Daoy (cell line): ENCODE data around the gene SCUBE2.

GRCh38 chr11:8719732-8720204, 37.2 kb downstream of the RPL27A start:
- RAMPAGE, long total RNA: no peak

- RAMPAGE, long total RNA: no peak
Measured at GRCh38 chr11:8720910-8722334, 38.8 kb downstream of the RPL27A start.

DNA sequence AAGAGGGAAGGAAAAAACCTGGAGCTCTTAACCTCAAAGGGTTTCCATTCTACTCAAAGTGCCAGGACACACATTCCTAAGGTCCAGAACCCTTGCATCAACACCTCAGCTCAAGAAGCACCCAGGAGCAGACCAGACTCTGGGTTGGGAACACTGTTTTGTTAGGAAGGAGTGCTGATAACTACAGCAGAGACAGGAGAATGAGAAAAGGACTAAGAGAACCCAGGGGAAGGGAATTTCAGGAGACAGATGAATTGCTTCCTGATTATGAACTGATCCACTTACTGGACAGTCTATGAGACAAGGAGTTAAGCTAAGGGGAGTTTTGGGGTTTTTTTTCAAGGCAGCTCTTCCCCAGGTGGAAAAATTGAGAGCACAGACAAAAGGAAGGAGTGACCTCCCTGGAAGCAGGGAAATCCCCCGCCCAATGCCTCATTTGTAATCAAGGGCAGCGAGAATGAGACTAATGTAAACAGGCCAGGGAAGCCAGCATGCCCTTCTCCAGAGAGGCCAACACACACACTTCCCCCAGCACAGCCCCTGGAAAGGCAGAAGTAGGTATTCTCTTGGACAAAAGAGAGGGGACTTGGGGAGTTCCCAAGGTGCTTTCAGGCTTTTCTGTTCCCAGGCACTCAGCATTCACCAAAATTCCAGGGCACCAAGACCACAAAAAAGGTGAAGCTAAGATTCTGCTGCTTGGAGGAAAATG, 29.3 kb upstream of the DENND2B start:
- RAMPAGE, long total RNA: no peak

GRCh38 chr11:9051303-9051707, 40.1 kb downstream of the SCUBE2 start:
- RAMPAGE, long total RNA: no peak

- RAMPAGE, long total RNA: no peak
Measured at GRCh38 chr11:9090609-9092069, at the start of gene SCUBE2. Gene SCUBE2 (minus strand): TSS chr11:9091599.

- RAMPAGE, long total RNA: no peak
Measured at GRCh38 chr11:9185668-9186276, 79.4 kb downstream of the DENND5A start.

DNA sequence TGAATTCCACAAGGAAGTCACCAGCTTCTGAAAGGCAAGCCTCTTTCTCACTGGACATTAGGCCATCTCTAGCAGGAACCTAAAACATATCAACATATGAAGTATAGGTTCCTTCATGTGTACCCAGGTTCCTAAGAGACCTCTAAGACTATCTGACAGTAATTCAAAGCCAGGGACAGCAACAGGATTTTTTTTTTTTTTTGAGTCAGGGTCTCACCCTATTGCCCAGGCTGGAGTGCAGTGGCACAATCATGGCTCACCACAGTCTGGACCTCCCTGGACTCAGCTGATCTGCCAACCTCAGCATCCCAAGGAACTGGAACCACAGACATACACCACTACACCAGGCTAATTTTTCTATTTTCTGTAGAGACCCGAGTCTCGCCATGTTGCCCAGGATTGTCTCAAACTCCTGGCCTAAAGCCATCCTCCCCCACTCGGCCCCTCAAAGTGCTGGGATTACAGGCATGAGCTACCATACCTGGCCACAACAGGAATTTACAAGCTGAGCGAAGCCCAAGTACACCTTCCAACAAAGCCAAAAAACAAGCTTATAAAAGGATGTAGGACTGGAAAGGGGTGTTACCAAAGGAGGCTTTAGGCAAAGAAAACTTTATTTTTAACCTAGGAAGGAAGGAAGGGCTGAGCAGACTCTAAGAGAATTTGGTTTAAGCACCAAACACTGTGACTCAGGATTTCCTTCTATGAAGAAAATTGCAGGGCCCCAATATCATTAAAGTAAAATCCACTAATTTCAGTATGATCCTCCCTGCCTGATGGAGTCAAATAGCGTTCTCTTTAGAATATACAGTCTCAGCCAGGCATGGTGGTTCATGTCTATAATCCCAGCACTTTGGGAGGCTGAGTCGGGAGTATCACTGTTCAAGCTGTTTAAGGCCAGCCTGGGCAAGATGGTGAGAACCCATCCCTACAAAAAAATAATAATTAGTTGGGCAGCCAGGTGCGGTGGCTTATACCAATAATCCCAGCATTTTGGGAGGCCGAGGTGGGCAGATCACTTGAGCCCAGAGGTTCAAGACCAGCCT, 12.2 kb downstream of the DENND5A start:
- RAMPAGE, long total RNA: no peak

DNA sequence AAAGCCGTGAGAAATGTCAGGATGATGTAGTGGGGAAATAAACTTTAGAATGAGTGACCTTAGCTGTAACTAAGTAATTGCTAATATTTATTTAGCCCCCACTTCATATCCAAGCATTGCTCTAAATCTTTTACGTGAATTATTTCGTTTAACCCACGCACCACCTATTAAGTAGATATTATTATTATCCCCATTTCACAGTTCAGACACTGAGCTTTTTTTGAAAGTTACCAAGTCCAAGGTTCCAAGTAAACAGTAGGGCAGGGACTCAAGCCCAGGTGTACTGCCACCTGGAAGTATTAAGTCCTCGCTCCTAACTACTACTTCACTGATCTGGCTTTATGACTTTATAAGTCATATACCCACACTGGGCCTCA, 812 bp downstream of the TMEM41B start:
- RAMPAGE, long total RNA: no peak

- RAMPAGE, long total RNA: no peak
Measured at GRCh38 chr11:9459361-9459712, 1.5 kb upstream of the ZNF143 start.

DNA sequence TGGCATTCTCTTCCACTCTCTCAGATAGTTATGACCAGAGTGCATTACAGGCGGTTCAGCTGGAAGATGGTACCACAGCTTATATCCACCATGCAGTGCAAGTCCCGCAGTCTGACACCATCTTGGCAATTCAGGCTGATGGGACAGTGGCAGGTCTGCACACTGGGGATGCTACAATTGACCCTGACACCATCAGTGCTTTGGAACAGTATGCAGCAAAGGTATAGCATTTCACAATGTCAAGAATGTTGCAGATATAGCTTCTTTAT, 17.5 kb downstream of the ZNF143 start:
- RAMPAGE, long total RNA: no peak

- RAMPAGE, long total RNA: no peak
Measured at GRCh38 chr11:9535449-9535838, 38.0 kb upstream of the WEE1 start.

- RAMPAGE, long total RNA: no peak
Measured at GRCh38 chr11:9570136-9570513, 3.3 kb upstream of the WEE1 start.

GRCh38 chr11:9575718-9576443, 2.4 kb downstream of the WEE1 start:
- RAMPAGE, long total RNA: no peak

DNA sequence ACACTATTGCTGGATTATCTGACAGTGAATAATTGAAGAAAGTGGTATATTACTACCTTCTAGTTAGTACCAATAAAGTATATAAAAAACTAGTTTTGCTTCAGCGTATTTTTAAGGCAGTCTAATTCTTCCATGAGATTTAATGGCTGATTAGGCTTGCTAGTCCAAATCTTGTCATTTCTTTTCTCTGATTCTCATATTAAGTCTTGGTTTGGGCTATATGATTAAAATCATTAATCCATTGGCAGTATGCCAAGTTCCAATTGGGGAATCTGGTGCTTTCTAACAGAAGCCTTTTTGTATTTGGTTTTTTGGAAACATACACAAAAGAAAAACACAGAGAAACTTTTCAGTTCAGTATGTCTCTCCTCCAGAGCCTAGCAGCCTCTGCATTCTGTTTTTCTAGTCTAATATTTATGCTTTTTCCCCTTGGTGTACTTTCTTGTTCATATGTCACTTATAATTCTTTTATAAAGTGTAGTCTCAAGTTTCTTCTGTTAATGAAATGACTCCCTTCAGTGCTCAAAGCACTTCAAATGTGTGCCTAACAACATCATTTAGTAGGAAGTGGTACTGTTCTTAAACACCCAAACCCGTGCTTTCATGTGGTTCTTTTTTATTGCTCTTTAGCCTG, 38.0 kb downstream of the SWAP70 start:
- RAMPAGE, long total RNA: no peak

DNA sequence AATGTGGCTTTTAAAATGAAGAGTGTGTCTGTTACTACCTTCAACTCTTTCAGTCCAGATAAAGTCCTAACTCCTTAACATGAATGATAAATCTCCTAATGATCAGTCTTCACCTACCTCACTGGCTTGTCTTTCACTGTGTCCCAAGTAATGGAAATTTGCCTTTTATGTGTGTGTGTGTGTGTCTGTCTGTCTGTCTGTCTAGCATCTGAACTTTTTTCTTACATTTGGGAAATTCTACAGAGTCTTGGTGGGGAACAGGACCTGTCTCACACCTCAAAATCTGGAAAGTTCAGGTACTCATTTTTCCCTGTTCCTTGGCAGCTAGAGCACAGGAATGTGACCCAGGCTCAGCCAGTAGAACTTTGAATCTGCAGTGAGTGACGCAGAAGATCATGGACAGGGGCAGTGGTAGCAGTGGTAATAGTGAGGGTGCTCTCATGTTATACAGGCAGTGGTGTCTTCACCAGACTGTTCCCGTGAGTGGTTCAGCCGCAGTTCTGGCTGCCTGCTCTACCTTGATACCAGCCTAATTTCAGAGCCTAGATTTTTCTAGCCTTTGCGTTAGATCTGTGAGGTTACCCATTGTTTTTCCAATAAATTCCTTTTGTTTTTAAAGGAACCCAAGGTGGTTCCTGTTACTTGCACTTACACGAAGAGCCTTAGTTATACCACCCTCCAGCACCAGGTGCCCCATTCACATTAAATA, 47.5 kb downstream of the SWAP70 start:
- RAMPAGE, long total RNA: no peak

DNA sequence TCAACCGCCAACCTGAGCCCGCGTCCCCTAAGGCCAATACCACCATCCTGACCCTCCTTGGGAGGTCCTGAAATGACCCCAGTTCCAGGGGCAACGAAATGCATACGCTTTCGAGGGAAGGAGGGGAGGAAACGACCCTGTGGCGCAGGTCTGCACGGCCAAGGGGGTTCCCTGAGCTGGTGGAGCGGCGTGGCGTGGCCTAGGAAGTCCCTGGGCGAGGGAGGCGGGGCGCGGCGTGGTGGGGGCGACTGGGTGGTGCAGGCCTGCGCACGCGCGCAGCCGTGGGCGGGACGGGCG, 94.0 kb downstream of the SWAP70 start:
- RAMPAGE, long total RNA: no peak

- RAMPAGE, long total RNA: no peak
Measured at GRCh38 chr11:9922792-9923208, 258.9 kb downstream of the SWAP70 start.

- RAMPAGE, long total RNA: no peak
Measured at GRCh38 chr11:10180485-10181069, 113.4 kb downstream of the SBF2 start.

DNA sequence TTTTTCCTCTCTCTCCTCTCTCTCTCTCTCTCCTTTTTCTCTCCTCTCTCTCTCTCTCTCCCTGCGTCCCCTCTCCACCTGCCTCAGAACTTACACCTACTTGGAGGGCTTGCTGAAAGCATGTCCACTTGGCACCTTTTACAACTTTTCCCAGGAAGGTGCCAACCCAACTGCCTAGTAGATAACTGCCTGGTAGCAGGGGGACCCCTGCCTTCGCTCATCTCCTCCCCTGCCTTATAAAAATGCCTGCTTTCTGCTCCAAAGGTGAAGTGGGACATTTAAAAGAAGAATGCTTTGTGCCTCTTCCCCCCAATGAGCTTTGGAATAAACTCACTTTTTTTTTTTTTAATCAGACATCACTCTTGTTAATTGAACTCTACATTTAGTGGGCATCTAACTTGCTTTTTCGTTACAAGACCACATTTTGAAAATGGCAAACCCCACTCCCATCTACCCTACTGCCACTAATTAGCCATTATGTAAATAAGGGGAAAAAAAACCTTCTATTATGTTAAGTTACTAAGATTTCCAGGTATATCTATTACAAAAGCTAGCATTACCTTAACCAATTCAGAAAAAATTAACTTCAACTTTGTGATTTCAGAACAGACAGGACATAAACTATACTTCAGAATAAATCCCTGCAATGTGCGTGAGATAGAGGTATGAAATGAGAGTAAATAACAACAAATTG, 106.6 kb downstream of the SBF2 start:
- RAMPAGE, long total RNA: no peak

DNA sequence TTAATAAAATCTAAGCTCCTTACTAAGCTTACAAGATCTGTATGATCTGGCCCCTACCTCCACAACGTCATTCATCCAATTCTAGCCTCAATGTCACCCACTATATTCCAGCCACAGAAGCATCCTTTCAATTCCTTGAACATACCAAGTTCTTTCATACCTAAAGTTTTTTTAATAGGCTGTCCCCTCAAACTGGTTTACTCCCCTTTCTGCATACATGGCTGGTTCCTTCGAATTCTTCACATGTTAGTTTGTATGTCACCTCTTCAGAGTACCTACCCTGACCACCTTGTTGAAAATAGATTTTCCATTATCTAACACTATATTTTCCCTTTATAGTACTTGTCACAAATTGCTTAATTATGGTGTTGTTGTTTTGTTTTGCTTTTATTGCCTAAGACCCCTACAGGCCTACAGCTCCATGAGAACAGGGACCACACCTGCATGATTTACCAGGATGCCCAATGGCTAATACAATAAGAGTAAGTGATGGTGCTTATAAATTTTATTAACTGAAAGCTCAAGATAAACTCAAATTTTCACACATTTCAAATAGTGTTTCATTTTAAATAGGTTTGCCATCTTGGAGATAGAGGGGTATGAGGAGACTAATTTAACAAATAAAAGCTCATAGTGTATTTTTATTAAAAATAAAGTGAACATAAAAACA, 69.4 kb downstream of the SBF2 start:
- RAMPAGE, long total RNA: no peak